Breast epithelium (tissue), 2 donors: ENCODE measurements around the gene ISCA1.

GRCh38 chr9:85742390-85742614, 548 bp upstream of the AGTPBP1 start:
- PRO-cap, result no peak
- RAMPAGE, long total RNA, 2 experiments, result no peak in any of the 2 experiments

- PRO-cap, result no peak
- RAMPAGE, long total RNA, 2 experiments, result no peak in any of the 2 experiments
Measured at GRCh38 chr9:85744453-85744728, 2.6 kb upstream of the AGTPBP1 start.

GRCh38 chr9:85845750-85846269, 95.1 kb upstream of the NAA35 start:
- PRO-cap, result no peak
- RAMPAGE, long total RNA, 2 experiments, result no peak in any of the 2 experiments

- PRO-cap, result no peak
- RAMPAGE, long total RNA, 2 experiments, result no peak in any of the 2 experiments
Measured at GRCh38 chr9:86021979-86022501, 77.3 kb downstream of the GOLM1 start.

DNA sequence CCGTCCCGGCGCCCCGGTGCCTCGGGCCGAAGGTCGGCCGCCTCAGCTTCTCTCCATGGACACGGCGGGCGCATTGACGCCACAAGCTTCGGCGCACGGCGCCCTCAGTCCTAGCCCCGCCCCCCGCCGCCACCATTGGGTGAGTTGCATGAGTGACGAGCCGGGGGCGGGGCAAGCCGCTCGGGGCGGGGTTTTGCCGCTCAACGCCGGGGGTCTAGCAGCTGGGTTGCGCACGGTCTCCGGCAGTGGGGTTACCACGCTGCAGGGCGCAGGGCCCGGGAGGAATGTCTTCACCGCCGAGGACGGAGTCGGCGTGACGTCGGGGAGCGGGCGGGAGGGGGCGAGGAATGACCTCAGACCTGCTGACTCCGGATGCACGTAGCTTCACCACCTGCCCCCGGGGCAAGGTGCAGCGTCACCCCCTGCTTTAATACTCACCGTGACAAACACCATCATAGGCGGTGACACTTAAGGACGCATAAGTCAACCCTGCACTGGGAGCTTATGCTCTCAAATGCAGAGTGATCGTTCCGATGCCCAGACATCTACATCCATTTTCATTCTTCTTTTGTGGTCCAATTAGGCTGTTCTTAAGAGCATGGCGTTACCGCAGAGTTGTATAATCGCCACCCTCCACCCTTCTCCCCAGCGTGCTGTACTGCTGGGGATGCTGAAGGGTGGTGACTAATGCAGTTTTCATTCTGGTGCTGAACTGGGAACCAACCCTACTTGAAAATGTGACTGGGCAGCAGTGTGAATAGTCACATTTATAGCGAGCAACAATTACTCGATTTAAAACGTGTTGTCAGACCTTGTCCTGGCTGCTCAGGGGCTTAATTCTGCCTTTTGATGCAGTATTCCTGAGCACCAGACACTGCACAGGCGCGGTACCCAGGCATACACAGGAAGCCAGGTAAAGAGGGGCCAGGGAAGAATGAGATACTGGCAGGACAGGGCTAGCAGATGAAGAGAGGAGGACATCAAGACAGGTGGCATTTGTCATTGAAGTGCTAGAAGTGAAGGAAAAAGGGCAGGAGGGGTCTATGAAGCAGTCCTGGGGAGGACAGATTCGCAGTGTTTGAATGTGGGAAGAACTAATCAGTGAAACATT, at the start of gene ISCA1:
Gene ISCA1 (minus strand): TSS at position 75 of the 1,111 bp plus-strand sequence.
- PRO-cap, result bidirectional peak, plus-strand start at position 203 of the sequence, minus-strand start at position 75 of the sequence
- RAMPAGE, long total RNA, 2 experiments, result start-site peak on the minus strand in 2 of 2 experiments, centred at positions 61 to 88 of the sequence, 17 to 506 reads per replicate

GRCh38 chr9:86355675-86356125, 1.5 kb upstream of the TUT7 start:
- PRO-cap, result no peak
- RAMPAGE, long total RNA, 2 experiments, result no peak in any of the 2 experiments

DNA sequence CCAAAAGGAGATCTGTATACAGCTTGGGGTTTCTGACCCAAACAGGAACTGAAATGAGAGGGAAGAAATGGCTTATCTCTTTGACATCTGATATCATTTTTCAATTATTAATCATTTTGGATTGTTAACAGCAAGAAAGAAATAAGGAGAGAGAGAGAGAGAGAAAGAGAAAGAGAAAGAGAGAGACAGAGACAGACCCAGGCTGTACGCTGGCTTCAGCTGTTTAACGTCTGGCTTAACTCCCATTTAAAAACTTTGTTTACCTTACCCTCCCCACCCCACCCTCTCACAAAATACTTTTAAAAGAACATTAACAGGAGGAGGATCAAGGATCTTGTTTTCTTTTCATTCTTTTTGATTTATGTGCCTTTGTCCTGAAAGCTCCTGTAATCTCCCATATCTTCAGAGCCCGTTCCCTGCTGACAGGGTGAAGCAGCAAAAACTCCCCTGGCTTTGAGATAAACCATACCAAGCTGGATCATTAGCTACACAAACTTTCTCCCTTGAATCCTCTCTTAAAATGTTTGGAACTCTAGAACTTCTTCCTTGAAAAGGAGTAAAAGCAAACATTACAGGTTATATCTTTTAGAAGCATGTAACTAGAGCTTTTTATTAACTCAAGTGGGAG, 231.5 kb upstream of the TUT7 start:
- PRO-cap, result no peak
- RAMPAGE, long total RNA, 2 experiments, result no peak in any of the 2 experiments

- PRO-cap, result no peak
- RAMPAGE, long total RNA, 2 experiments, result no peak in any of the 2 experiments
Measured at GRCh38 chr9:86893718-86894236, 53.5 kb downstream of the GAS1 start.

- PRO-cap, result no peak
- RAMPAGE, long total RNA, 2 experiments, result no peak in any of the 2 experiments
Measured at GRCh38 chr9:87122945-87123490, 175.7 kb upstream of the GAS1 start.

GRCh38 chr9:87148377-87149141, 201.3 kb upstream of the GAS1 start:
- PRO-cap, result bidirectional peak, plus-strand start at chr9:87148502, minus-strand start at chr9:87148464
- RAMPAGE, long total RNA, 2 experiments, result start-site peak on the plus strand in 1 of 2 experiments, at chr9:87148465-87148555 at its widest, 11 reads per replicate

GRCh38 chr9:87194413-87194881, 247.1 kb upstream of the GAS1 start:
- PRO-cap, result no peak
- RAMPAGE, long total RNA, 2 experiments, result no peak in any of the 2 experiments

DNA sequence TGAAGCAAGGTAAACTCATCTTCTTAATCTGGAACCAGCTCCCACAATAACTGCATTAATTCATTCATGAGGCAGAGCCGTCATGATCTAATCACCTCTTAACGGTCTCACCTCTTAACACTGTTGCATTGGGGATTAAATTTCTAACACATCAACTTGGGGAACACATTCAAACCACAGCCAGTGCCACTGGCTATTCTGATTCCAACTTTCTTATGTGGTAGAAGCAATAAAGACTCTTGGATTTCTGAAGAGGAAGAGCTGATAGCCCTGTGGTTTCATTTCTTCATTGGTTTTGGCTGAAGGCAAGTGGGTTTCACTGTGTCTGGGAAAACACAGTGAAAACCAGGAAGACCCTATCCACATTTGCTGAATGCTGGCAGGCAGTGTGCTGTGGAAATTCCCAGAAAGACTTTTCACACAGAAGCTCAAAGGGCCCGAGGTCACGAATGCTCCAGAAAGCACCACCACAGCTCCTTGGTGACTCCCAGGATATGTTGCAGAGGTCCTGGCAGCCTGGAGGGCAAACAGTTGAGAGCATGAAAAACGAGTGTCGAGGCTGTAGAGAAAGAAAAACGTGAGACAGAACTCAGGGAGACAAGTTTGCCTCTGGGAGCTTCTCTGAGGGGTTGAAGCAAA, 67.1 kb downstream of the DAPK1 start:
- PRO-cap, result no peak
- RAMPAGE, long total RNA, 2 experiments, result no peak in any of the 2 experiments

DNA sequence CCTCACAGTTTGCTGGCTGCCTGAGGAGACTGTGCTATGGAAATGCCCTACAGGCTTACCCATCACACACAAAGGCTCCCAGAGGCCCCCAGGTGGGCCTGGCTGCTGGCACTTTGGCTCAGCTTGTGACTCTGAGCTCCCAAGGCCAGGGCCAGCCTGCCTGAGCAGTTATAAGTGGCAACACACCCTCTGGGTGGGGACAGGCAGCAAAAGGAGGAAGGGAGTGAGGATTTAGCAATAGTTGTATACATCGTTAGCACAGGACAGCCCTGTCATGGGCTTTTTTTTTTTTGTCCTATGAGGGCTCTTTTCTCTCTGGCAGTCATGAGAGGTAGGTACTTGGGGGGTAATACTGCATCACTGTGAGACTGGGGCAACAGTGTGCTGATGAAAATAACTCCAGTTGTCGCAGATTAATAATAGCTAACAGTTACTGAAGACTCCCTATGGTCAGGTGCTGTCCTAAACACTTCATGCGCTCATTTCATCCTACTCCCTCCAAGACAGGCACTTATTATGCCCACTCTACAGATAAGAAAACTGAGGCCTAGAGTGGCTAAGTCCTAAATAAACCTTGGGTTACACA, 103.7 kb downstream of the DAPK1 start:
- PRO-cap, result no peak
- RAMPAGE, long total RNA, 2 experiments, result no peak in any of the 2 experiments

DNA sequence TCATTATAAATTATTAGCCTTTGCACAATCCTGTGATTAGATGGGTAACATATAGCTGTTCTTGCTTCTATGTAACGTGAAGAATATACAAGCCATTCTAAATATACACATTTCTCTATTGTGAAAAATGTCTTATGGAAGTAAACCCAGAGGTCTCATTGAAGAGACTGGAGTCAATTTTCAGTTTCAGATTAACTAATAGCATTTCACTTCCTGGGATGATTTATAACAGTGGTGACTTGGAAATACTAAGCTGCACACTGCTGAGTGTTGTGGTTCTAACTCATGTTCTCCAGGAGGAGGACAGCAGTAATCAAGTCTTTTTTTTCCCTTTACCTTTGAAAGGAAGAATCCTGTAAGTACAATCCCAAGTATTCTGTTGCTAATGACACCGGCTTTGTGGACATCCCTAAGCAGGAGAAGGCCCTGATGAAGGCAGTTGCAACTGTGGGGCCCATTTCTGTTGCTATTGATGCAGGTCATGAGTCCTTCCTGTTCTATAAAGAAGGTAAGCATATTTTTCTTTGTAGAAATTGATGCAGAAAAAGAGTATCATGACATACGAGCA, 3.4 kb downstream of the CTSL start:
- PRO-cap, result no peak
- RAMPAGE, long total RNA, 2 experiments, result no peak in any of the 2 experiments

DNA sequence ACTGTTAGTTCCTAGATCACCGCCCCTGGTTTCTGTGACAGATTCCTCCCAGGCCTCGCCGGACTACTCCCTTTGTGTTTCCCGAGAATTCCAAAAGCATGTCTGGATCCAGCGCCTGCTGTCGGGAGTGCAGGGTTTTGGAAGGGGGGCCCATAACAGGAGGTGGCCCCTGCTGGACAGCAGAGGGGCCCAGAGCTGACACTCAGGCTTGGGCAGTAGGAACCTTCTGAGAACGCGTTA, 74.6 kb downstream of the CTSL start:
- PRO-cap, result no peak
- RAMPAGE, long total RNA, 2 experiments, result no peak in any of the 2 experiments

- PRO-cap, result no peak
- RAMPAGE, long total RNA, 2 experiments, result no peak in any of the 2 experiments
Measured at GRCh38 chr9:88574955-88575268, 39.9 kb downstream of the NXNL2 start.

DNA sequence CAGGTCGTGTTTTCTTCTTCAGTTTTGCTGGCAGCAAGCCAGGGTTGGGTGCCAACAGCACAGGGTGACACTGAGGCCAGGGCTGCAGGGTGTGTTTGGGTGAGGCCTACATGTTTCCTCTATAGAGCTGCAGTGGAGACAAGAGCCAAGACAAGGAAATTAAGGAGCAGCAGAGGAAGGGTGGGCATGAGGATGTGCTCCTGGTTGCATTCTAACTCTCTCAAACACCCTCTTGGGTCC, 52.3 kb downstream of the NXNL2 start:
- PRO-cap, result no peak
- RAMPAGE, long total RNA, 2 experiments, result no peak in any of the 2 experiments

DNA sequence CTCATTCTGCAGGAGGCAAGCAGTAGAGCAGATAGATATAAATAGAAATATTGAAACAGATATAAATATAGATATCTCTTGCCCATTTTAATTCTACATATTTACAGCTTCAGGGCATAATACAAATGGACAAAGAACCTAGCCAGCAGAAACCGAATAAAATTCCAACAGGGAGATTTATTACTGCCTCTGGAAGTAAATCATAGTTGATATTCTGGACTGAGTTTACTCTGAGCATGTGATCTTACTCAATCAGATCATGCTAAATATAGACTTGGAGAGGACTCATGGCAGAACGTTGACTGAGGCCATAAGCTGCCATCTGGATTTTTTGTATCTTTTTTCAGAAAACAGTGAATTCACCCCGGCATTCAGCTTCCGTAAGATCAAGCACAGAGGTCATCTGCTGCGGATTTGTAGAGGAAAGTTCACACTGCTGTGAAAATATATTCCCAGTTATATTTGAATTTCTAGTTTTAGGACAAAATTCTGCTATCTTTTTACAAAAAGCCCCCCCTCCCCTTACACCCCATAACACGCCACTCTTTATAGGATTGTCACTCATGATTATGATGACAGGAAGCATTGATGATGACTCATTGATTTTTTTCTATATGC, 70.5 kb downstream of the NXNL2 start:
- PRO-cap, result no peak
- RAMPAGE, long total RNA, 2 experiments, result no peak in any of the 2 experiments

DNA sequence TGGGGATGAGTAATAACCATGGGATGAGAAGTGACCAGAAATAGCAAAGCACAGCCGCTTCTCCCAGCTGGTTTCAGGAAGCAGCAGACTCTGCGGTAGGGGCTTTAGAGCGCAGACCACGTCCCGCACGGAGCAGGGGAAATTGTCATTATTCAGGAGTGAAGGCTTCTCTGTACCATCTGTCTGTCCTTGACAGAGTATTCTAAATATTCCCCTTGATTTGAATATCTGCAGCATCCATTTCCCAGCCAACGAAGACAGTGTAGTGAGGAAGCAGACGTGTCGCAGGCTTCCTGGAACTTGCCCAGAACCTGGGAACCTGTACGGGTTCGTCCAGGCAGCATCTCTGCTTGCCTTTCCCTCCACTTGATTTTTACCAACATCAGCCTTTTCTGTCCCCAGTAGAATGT, 159.7 kb downstream of the NXNL2 start:
- PRO-cap, result no peak
- RAMPAGE, long total RNA, 2 experiments, result no peak in any of the 2 experiments

GRCh38 chr9:88872107-88872623, 119.1 kb upstream of the S1PR3 start:
- PRO-cap, result no peak
- RAMPAGE, long total RNA, 2 experiments, result no peak in any of the 2 experiments